A673 (cell line): ENCODE measurements around a stretch of chr6.

DNA sequence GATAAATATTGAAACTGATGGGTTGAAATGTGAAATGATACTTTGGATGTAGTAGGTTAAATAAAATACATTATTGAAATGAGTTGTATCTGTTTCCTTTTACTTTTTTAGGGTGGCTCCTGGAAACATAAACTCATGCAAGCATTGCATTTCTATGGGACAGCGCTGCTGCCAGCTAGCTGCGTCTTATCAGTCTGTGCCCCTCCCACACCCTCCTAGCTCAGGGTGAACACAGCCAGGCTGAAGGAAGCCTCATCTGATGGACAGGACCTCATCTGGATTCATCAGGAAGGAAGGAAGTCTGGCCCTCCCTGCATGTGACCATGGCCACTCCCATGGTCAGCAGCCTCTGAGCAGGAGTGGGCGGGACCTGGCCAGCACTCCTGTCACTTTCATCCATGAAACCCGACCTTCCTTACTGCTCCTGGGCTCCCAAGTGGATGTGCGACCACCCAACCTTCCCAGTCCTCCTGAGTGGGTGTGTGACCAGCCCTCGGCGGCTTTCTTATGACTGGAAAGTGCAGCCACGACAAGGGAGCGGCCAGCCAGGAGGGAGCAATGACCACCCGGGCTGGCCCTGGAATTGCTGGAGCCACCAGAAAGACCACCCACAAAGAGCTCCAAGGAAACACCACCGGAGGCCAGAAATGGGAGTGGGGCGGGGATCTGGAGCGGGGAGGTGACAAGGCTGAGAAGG lies 241.0 kb downstream of the TTLL2 start:
- PRO-cap = no peak

- PRO-cap = unidirectional peak, minus-strand start at chr6:167647350; bidirectional peak, plus-strand start at chr6:167647679, minus-strand start at chr6:167647461
Observed at GRCh38 chr6:167647132-167648275, 179.2 kb upstream of the AFDN start.

- PRO-cap = no peak
Observed at GRCh38 chr6:167661427-167661878, 165.3 kb upstream of the AFDN start.

DNA sequence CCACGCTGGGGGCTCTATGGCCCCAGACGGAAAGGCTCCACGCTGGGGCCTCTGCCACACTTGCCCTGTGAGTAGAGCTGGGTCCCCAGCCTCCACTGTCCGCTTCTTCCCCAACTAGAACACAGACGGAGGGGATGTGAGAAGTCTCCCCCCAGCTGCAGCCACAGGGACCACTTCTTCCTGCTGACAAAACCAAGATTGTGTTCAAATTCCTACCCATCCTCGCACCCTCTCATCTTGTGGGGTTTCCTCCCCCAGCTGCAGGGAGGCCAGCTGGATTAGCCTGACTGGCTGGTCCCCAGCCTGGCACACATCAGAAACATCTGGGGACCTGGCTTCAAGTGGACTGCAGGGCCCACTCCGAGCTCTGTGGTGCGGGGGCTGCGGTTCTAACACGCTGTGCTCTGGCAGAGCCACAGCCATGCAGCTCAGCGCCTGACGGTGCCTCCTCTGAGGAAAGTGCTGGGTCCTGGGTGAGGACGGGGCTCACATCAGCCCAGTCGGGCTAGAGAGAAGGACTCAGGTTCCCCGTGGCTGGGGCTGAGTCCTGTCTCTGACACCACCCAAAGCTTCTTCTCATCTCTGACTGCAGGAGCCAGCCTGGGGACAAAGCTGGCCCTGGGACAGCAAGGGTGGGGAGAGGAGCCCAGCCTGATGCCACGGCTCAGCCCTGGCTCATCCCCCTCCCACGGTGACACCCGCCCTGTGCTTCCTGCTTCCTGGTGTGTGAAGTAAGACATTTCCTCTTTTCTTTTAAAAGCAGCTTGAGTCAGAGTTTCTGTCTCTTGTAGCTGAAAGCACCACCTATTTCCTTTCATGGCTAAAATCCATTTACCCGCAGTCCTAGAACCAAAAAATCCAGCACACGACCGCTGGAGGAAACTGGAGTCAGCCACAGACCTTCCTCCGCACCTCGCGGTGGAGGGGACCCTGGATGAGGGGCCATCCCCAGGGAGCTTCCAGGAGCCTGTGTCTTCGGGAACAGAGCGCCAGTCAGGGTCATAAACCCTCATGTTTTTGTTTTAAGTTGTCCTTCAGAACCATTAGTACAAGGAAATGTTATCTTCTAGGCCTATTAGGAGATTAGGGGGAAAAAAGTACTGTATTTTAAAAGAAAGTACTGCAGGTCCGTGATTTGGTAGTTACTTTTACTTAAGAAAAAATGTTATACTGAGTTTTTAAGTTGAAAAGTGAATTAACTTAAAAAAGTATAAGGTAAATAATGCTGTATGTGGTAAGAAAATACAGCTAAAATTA lies 127.4 kb upstream of the AFDN start:
- PRO-cap = bidirectional peak, plus-strand start at position 489 of the sequence, minus-strand start at position 116 of the sequence; bidirectional peak, plus-strand start at position 861 of the sequence, minus-strand start at position 584 of the sequence

- PRO-cap = bidirectional peak, plus-strand start at chr6:167825547, minus-strand start at chr6:167825262
Observed at GRCh38 chr6:167825056-167825369, 1.7 kb upstream of the AFDN start.

- PRO-cap = no peak
Observed at GRCh38 chr6:167828288-167828770, 1.6 kb downstream of the AFDN start.

DNA sequence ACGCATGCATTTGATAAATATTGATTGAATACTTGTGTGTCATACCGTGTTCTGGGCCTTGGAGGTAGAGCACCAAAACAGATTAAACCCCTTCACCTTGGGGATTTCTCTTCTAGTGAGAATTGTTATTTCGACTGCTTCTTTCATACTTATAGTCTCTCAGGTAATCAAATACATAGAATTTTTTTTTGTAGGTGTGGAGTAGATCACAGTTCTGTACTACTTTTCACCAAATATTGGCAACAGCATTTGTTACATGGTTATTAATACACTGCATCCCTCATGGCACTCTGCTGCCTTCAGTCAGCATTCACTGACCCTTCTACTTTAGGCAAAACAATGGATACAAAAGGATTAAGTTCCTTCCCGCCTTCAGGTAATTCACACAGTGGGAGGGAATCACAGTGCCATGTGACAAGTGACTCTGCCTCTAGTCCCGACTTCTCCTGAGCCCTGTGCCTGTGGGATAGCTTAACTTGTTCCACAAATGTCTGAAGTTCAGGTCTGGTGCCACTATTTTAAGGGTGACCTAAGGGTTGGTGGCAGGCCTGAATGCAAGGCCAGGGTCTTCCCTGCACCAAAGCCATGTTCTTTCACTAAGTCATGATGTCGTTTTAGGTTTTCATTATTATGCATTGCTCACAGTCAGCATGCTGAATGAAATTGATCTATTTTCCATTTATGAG lies 66.1 kb downstream of the AFDN start:
- PRO-cap = no peak

GRCh38 chr6:167970169-167971251 lies 27.0 kb upstream of the KIF25 start:
- PRO-cap = no peak

- PRO-cap = no peak
Observed at GRCh38 chr6:167971252-167971811, 26.1 kb upstream of the KIF25 start.

- PRO-cap = no peak
Observed at GRCh38 chr6:168225226-168225716, 94.3 kb downstream of the DACT2 start.

DNA sequence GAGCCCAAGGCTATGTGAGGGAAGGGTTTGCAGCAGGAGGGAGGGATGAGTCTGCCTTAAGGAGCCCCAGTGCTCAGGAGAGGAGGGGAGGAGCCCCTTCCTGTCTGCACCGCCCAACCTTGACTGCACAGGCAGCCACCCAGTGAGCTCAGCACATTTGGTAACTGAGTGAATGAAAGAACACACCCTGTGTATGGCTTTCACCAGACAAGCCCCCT lies 17.1 kb downstream of the DACT2 start:
- PRO-cap = bidirectional peak, plus-strand start at position 154 of the sequence, minus-strand start at position 127 of the sequence

DNA sequence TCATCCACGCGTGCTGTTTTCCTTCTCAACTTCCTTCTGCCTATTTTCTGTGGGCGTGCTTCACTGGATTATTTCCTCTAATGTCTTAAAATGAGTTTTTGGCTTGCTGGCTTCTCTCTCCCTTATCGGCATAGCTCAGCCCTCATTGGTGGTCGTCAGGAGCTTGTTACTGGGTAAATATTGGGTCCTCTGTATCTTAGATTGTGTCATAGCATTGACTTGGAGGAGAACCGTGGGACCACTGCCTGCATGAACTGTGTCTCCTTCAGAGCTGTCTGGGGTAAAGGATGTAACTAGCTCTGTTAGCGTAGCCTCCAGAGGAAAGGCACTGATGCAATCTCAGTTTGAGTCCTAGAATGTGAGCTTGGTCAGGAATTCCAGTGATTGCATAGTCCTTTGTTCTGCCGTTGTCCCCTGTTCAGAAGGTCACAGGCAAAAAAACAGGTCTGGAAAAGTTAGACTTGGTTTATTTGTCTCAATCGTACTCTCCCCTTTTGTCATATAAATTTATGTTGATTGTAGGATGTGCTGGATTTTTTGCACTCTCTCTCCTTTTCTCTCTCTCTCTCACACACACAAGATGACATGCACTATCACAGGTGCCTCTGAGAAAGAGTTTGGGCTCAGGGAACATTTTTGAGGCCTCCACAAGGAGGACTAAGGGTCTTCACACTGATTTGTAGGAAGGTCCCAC lies 6.7 kb upstream of the DACT2 start:
- PRO-cap = bidirectional peak, plus-strand start at position 399 of the sequence, minus-strand start at position 265 of the sequence

DNA sequence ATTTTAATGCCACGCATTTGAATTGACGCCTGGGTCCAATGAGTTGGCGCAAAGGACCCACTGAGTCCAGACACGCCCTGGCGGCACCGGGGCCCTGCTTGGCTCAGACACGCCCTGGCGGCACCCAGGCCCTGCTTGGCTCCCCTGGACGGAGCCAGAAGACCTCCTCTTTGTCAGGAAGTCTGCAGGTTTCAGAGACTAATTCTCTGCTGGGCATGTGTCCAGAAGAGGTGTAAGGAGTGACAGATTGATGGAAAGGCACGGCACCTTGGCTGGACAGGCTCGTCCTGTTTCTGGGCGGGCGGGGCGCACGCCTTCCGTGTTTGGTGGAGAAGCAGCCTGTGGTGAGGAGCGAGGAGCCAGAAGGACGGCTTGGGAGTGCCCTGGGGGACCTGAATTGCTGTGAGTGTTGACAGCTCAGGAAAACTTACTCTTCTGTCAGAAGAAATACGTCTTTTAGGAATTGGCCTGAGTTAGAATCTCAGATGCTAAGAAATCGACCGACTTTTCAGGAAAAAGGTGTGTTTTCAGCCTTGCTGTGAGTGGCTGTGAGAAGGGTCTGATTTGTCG lies 23.1 kb upstream of the DACT2 start:
- PRO-cap = no peak

- PRO-cap = no peak
Observed at GRCh38 chr6:168388492-168389156, 52.4 kb upstream of the SMOC2 start.

DNA sequence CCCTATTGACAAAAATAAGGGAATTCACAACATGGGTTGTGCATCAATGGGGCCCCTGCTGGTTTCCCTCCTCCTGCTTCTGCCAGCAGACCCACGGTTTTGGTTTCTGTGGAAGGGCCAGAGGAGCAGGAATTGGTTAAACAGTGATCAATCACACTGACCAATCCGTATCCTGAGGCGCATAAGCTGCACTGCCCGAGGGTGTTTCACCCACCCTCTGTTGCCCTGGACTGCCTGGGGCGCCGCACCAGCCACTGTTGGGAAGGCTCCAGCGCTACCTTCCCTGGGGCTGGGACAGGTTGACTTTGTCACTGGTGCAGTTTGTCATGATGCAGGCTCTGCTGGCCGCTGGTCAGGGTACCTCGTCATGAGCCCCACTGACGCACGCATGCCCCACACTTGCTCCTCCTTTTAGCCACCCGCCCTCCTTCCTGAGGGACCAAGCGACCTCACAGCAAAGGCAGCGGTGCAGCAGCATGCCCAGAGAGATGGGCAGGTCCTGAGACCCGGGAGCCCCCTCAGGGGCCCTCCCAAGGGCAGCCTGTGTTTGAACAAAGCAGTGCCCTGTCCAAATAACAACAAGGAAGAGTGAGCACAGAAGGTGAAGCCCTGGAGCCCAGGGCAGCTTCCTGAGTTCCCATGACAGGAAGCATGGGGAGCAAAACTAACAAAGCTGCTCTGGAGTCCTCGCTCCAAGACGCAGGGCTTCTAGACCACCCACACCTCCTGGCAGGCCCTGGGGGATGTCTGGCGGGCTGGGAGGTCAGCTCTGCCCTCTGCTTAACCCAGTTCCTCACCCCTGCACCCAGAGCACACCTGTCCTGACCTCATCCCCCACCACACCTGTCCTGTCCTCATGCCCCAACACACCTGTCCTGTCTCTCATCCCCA lies 50.2 kb upstream of the SMOC2 start:
- PRO-cap = no peak

- PRO-cap = no peak
Observed at GRCh38 chr6:168412826-168413199, 28.2 kb upstream of the SMOC2 start.

DNA sequence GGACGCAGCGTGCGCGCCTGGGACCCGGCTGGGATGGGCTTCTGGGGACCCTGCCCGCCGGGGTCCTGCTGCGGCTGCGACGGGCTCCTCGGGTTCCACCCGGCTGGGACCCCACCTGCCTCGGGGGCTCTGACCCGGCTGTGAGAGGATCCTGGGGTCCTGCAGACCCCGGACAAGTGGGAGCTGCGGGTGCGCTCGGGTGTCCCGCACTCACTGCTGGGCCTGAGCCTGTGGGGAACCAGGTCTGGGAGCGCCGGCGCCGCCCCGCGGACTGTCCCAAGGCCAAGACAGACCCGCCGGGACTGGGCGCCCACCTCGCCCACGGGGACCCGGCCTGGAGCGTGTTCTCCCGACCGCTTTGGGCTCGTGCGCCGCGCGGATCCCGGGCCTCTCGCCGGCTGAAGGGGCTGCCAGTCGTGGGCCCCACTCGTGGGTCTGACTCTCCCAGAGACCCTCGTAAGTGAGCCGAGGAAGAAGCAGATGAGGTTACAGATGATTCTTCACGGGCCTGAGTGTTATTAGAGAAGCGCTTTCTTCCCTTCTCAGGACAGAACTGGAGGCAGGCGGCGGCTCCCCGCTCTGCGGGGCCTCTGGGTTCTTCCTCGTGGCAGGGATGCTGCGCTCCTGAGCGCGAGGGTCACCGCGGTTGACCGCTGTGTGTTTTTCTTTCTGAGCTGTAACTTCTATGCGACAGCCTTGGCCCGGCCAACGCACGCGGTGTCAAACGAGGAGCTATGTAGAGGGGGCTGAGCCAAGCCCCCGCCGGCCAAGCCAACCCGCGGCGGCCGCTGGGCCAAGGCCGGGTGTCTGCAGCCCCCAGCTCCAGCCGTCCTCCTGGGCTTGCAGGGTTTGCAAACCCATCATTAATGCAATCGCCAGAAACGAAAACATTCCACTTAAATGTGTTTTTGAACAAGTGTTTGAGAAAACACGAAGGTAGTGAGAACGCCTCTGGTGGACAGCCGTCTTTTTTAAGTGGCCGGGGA lies 928 bp downstream of the SMOC2 start:
- PRO-cap = no peak

DNA sequence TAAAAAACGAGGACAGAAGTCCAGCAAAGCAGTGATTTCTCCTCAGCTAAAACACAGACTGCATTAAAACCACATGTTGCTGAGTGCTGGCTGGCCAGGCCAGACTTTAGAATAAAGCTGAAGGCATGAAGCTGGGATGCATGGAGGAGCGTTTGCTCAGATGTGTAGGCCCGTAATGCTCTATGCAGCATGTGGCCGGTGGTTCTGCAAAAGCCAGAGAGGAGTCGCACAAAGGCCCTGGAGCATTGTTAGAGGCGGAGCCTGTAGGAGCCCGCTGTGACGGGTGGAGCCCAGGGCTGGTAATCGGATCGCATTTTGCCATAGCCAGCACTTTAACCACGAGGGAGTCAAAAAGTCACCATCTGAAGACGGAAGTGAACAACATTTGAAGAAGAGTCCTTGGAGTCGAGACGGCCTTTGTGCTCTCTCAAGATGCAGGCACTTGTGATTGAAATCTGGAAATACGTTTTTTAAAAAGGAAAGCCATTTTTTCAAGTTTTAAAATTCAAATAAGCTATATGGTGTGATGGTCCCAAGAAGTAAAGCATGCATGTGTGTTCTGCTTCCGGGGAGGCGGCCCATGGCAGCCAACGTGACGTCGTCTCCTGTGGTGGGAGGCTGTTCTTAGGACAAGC lies 83.8 kb downstream of the SMOC2 start:
- PRO-cap = no peak

DNA sequence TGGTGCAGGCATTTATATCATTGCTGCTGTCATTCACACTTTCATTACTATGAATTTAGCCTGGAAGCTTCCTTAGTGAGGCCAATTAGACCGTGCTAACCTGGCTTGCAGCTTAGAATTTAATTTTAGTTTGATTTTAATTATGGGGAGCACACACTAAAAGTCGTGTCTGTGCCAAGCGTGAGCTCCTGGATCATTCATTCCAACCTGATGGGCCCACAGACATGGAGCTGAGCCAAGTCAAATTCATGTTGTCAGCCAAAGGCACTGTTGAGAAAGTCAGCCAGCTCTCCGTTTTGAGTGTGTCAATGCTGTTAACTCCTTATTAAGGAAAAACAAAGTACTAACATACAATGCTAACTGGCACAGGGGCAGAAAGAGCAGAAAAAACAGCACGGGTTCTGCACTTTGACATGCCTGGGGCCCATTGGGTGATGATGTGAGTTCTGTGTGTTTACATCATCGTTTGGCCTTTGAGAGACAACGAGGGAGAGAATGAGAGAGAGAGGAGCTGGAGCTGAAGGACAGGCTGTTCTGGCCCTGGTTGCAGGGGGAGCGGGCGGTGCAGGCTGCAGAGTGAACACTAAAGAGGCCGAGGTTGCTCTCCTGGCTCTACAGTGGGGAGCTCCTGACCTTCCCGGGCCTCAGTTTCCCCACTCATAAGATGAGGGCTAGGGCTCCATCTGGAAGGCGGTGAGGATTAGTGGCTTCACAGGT lies 85.8 kb downstream of the SMOC2 start:
- PRO-cap = no peak

GRCh38 chr6:168666903-168667752 lies 226.1 kb downstream of the SMOC2 start:
- PRO-cap = no peak